Daoy (cell line): ENCODE results near the genes SMAP1 and SLC17A5.

GRCh38 chr6:64779726-64780007 lies 521.6 kb upstream of the ZC3H11C start:
- RAMPAGE, long total RNA = no peak

GRCh38 chr6:65270885-65271194 lies 30.4 kb upstream of the ZC3H11C start:
- RAMPAGE, long total RNA = no peak

DNA sequence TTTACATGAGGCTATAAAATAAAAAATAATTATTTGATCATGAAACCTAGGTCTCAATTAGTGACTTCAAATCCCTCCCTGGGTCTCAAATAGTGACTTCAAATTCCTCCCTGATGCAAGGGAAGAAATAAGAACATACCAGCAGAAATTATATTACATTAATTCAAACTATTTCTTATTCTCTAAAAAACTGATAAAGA lies 63.9 kb upstream of the EYS start:
- RAMPAGE, long total RNA = no peak

DNA sequence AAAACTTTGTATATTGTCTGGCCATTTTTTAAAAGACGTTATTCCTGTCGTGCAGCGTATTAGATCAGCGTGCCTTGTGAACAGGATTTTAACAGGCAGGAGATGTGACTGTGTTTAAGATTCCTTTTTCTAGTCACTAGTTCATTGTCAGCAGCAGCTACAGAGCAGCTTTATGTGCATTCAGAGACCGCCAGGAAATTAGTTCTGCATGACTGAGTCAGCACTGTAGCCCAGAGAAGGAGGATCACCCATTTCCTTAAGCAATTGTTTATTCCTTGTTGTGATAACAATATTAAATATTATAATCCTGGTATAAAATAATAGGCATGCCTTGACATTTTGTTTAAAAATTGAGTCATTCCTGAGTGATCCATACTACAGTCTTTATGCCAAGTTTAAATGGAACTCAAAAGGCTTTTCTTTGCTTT lies 75.3 kb upstream of the ADGRB3 start:
- RAMPAGE, long total RNA = no peak

DNA sequence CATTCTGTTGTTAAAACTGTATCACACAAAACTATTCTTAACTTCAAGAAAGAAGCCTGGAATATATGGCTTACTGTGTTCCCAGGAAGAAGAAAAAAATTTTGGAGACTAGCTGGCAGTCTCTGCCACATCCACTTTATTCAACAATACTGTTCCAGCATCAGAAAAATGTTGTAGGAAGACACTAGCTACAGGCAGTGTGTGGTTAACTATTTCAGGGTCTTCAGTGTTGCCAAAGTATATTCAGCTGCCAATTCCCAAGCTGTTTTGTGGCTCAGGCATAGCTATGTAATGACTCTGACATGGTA lies 503.0 kb downstream of the ADGRB3 start:
- RAMPAGE, long total RNA = no peak

- RAMPAGE, long total RNA = no peak
Measured at GRCh38 chr6:70667515-70668763, at the start of gene SMAP1. Gene SMAP1 (plus strand): TSS chr6:70667883.

DNA sequence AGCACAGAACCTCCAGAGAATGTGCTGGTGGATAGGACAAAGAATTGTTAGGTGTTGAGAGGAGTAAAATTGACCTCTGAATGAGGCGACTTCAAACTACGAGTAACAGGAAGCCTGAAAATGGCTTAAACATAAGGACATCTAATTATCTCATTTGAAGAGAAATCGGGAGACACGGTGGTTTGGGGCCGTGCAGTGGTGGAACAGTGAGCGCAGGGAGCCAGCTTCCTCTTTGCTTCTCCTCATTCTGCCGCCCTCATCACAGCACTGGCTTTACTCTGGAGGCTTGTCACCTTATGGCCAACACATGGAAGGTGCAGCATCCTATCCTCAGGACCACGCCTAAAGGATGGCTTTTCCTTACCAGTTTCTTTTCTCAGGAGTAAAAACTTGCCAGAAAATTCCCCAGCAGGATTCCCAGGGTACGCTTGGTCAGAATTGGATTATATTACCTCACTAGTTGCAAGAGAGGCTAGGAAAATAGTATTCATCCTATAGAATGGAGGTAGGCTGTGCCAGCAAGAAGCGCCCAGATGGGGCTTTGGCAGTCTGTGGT lies 114.3 kb downstream of the B3GAT2 start:
- RAMPAGE, long total RNA = no peak

- RAMPAGE, long total RNA = no peak
Measured at GRCh38 chr6:71107806-71108594, 151.1 kb upstream of the B3GAT2 start.

DNA sequence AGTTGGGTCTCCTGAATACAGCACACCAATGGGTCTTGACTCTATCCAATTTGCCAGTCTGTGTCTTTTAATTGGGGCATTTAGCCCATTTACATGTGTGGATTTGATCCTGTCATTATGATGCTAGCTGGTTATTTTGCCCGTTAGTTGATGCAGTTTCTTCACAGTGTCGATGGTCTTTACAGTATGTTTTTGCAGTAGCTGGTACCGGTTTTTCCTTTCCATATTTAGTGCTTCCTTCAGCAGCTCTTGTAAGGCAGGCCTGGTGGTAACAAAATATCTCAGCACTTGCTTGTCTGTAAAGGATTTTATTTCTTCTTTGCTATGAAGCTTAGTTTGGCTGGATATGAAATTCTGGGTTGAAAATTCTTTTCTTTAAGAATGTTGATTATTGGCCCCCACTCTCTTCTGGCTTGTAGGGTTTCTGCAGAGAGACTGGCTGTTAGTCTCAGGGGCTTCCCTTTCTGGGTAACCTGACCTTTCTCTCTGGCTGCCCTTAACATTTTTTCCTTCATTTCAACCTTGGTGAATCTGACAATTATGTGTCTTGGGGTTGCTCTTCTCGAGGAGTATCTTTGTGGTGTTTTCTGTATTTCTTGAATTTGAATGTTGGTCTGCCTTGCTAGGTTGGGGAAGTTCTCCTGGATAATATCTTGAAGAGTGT lies 70.8 kb downstream of the OGFRL1 start:
- RAMPAGE, long total RNA = no peak

DNA sequence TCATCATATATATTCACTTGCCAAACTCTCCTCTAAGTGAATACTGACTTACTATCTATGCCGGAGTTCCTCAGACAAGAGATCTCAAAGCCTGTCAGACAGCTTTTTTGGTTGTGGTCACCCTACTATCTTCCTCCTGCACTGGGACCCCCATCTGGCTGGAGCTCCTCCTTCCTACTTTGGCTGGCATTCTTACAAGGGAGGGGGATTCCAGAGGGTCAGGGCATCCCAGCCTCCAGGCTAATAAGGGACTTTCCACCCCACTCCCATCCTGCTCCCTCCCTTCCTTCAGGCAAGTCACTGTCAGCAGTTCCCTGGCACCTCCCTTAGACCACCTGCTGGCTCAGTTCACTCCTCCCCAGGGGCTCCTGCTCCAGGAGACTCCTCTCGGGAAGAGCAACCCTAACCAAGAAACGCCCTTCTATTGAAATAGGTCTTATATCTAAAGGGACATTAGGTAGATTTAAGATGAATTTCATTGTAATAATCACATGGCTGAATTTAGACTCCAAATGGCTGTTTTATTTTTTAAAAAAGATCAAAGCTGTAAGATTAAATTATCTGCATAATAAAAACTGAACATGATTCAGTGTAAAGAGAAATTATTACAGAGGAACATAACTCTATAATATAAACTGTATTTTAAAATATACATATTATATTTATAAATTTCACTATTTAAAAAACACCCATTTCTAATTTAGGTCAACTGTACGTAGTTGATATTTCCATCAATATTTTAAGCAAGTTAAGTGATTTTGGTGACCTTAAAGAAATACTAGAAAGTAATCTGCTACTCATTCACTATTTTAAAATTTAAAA lies 119.0 kb downstream of the OGFRL1 start:
- RAMPAGE, long total RNA = no peak

DNA sequence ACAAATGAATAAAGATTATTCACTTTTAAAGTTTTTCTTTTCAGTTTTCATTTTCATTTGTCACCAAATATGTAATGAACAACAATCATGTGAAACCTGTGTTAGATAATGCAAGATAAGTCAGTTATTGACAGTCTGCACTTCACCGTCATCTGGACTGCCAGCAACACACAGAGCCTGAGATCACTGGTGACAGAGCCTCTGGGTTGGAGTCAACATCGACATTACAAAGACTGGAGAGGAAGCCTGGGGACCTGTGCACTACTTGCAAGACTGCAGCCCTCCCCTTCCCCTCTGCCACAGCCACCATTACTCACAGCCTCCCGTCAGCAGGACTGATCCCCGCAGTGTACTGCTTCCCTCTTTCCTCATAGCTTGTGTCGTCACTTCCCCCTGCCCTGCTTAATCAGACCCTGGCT lies 235.7 kb upstream of the KCNQ5 start:
- RAMPAGE, long total RNA = no peak

DNA sequence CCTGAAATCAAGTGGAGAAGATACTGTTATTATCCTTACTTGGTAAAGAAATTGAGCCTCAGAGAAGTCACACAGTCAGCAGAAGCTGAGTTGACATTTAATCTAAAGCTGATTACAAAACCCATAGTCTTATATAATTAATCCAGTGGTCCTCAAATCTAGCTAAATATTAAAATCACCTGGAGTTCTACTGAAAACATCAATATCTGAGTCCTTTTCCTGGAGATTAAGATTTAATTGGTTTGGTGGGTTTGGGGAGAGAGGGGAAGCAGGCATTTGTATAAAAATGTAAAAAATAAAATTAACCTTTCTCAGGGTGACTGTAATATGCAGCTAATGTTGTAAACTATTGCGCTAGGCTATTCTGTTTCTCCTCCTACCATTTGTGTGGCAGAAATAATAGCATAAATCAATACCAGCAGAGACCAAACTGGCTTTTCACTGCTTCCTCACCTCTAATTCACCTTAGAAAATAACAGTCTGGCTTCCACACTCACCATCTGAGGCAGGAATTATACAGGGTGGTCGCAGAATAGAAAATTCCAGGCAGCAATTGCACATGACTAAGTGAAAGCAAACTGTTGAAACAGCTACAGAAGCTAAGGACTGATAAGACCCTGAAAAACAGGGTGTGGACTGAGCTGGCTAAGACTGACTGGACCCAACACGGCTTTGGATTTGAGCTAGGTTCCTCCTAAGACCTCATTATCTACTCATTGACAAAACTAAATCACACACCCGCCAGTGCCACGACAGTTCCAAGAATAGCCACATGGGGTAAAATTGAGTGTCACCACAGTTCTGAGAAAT lies 61.2 kb upstream of the KCNQ5 start:
- RAMPAGE, long total RNA = no peak

DNA sequence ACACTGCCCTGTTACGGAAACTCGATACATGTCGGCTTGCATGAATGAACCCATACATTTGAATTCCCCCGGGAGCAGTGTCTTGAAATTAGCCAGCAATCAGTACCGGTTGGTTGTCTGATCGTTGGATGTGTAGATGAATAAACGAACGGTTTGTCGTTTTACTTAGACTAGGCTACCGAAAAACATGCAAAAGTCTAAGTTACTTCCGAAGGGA lies 970 bp downstream of the CGAS start:
- RAMPAGE, long total RNA = no peak

DNA sequence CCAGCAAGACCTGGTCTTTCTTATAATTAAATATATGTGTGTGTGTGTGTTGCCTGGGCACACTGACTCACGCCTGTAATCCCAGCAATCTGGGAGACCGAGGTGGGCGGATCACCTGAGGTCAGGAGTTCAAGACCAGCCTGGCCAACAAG lies 324 bp upstream of the CGAS start:
- RAMPAGE, long total RNA = no peak

GRCh38 chr6:73564671-73565292 lies 44.0 kb upstream of the EEF1A1 start:
- RAMPAGE, long total RNA = no peak

GRCh38 chr6:73653749-73654749 lies at the start of gene SLC17A5:
Gene SLC17A5 (minus strand): TSS chr6:73653992.
- RAMPAGE, long total RNA = no peak

- RAMPAGE, long total RNA = no peak
Measured at GRCh38 chr6:74606854-74607151, 599.0 kb downstream of the COL12A1 start.

- RAMPAGE, long total RNA = no peak
Measured at GRCh38 chr6:74806242-74806741, 399.6 kb downstream of the COL12A1 start.

DNA sequence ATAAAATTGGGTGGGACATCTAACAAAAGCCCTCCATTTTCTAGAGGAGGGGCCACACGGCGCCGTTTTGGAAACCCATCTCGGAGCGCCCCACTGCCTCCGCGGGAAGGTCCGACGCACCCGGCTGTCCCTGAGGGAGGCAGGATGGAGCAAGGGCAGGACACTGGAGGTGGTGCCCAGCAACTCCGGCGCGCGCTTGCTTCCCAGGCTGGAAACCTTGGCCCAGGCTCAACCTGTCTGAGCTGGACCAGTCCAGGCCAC lies 4.1 kb downstream of the COL12A1 start:
- RAMPAGE, long total RNA = no peak

DNA sequence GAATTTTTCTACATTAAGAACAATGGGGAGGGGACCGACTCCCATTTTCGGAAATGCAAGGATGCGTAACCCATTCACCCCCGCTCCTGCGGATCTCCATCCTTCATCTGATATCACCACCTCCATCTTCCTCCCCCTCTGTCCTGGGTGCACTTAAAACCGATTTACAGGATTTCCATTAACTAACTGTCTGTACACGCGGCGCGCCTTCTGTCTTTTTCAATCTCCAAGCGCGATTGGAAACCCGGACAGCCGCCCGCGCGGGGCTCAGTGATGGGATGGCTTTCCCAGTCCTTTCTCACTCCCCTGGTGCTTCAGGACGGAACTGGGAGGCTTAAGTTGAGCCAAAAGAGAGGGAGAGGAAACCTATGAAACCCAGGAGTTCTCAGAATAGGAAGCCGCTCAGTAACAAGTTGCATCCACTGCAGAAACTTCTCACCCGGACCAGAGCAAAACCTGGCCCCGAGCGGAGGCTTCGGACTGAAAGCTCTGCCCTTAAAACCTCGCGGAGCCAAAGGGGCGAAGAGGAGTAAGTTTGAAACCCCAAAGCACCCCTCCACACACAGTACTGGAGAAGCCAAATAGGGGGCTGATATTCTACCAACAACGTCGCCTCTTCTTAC lies 667 bp upstream of the COL12A1 start:
- RAMPAGE, long total RNA = no peak